ENCODE measurements around the genes OR2L3 and OR2G6.

DNA sequence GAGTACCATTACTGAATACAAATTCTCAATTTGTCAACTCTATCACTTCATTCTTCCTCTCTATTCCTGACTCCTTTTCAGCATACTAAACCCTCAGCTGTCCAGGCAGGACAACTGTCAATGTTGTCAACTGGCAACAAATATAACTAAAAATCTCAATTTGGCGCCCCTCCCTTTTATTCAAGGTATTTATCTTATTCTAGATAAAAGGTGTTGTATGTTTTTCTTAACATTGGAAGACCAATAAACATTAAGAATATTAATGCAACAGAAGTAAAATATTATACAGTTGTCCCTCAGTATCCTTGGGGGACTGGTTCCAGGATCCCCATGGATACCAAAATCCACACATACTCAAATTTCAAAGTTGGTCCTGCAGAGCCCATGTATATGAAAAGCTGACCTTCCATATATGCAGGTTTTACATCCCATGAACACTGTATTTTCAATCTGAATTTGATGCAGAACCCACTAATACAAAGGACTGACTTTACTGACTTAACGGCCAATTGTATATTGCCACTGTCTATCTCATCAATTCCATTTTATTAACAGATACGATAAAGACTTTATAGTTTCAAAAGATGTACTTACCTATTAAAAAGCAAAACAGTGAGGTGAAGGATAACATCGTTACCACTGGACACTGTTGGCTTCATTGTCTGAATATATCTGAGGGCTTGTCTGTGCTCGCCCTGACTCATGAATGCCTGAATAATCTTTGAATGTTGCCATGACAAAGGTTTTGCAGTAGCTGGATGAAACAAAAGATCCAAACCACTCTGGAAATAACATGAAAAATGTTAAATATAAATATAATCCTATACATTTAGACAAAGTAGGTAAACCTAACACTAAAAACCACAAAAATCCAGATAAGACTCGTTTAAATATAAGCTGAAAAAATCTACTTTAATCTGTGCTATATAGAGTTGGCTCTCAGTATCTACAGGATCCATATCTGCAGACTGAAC, 46.6 kb downstream of the AHCTF1 start:
- RRBS: no CpG with 5 or more reads among the region's 6 CpGs

DNA sequence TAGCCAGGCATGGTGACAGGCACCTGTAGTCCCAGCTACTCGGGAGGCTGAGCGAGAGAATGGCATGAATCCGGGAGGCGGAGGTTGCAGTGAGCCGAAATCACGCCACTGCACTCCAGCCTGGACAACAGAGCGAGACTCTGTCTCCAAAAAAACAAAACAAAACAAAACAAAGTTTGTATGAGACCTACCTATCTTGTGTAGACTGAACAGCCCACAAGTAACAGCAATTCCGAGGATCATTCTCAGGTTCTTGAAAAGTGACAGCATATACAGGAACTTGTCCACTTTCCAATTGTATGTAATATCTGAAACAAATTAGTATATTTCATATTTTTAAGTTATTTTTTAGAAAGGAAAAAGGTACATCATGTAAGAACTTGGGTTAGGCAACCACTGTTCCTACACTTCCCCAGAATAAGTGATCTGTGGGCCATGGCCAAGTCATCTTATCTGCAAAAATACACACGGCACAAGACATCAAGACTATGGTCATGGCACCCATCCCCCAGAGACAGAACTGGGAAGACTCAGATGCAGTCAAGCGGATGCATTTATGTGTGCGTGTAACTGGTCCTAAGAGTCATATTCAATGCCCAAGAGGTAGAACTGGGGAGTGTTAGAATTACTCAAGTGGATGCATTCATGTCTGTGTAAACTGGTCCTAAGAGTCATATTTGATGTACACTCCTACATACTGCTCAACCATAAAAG, 26.2 kb downstream of the AHCTF1 start:
- RRBS: no CpG with 5 or more reads among the region's 11 CpGs

- RRBS: no CpG with 5 or more reads among the region's 19 CpGs
Measured at GRCh38 chr1:247424382-247425047, 8.5 kb downstream of the NLRP3 start.

DNA sequence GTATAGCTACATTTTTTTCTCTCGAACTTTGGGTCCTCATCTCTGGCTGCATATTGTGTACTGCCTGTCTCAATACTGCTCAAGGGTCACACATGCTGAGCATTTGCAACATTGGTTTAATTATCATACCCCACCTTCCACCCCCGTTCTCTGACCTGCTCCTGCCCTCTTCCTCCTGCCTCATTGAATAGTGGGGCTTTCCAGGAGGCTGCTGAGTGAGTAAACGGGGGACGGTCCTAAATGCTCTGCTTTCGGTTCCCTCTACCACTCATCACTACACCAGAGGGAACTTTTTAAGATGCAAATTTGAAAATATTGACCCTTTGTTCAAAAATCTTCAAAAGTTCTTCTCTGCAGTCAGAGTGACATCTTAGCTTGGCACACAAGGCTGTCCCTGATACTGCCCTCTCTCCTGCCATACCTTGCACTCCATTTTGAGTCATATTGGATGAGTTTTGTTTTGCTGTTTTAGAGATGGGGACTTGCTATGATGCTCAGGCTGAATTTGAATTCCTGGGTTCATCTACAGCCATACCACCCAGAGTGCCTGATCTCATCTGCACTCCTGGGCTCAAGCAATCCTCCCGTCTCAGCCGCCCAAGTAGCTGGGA, 17.7 kb downstream of the OR2B11 start:
- RRBS: no CpG with 5 or more reads among the region's 7 CpGs

DNA sequence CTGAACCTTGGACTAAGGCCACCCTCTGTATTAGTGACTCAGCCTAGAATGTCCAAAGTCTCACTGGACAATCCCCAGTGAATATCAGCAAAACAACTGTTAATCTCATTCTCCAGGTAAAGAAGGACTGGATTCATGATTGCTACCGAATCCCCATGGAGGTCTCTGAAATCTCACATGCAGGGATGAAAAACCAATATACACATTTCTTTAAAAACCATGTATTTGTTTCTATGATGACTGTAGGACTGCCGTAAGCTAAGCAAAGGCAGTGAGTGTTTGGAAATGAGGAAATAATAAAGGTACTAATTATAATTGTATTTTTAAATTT, at the start of gene OR2L3:
Gene OR2L3 (plus strand): TSS at position 258 of the 331 bp plus-strand sequence.
- RRBS: no CpG with 5 or more reads among the region's 2 CpGs

GRCh38 chr1:248507895-248508132, at the start of gene OR2G6:
TSS of gene OR2G6 (plus strand) at chr1:248508073.
- RRBS: no CpG with 5 or more reads among the region's 2 CpGs

DNA sequence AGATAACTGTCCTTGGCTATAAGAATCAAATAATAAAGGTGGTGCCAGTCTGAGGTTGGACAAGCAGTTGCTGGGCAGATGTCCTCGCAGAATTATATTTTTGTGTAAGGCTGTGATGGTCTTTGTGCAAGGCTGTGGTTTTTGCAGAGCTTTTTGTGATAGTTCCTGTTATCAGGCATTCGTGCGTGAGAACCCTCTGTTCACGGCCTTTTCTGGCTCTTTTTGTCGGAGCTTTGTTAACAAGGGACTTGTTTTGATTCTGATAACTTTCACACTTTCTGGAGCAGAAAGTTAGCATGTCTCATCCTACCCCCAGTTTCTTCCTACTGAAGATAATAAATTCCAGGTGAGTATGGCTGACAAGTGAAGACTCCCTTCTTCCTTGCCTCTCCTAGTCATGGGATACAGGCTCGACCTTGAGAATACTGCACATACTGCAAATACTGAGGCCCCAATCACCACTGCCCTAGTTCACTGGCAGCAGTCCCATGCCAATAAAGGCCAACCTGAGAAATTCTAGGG, 33.3 kb downstream of the SH3BP5L start:
- RRBS: no CpG with 5 or more reads among the region's 6 CpGs

DNA sequence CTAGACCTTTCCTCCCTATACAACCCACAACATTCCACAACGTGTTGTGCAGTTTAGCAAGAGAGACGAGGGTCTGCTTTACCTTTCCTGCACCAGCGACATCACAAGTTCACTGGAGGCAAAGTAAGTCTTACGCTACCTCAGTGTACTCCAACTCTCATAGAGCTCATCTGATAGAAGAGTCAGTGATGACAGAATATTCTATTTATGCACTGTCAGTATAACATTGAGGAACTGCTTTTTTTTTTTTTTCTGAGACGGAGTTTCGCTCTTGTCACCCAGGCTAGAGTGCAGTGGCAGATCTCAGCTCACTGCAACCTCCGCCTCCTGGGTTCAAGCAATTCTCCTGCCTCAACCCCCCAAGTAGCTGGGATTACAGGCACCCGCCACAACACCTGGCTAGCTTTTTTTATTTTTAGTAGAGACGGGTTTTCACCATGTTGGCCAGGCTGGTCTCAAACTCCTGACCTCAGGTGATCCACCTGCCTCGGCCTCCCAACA, 3.2 kb downstream of the SH3BP5L start:
- RRBS: no CpG with 5 or more reads among the region's 10 CpGs

GRCh38 chr1:248850251-248851425, 8.2 kb downstream of the ZNF692 start:
- RRBS: no CpG with 5 or more reads among the region's 20 CpGs